Sciatic nerve (tissue), 1 donor: ENCODE measurements around a stretch of chr3.

DNA sequence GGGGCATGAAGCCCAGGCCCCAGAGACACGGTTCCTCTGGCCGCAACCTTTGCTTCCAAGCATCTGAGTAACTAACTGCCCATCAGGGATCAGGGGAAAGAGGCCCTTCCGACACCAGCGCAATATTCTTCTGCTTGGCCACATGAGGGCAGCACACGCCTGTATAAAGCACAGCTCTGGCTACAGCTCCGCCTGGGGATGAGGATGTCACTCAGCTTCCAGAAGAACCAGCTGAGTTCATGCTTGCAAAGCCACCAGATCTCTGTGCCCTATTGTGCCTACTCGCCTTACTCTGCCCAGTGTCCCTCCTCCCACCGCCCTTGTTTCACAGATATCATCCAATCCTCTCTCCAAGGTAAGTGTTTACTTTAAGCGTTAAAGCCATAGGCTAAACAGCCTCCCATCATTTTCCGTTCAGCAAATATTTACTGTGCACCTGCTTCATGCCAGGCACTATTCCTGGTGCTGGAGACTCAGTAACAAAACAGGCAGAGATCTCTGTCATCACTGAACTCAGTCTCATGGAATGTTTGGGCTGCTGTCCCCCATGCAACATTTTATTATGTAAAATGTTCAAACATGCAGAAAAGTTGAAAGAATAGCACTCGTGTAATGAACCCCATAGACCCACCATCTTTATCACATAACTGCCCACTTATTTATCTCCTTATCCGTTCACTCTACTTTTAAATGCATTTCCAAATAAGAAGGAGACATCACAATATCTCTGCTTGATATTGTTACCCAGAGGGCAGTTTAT, 57.2 kb upstream of the SLC6A11 start:
- PRO-cap: no peak

- PRO-cap: no peak
These were observed 161.9 kb downstream of the ATG7 start for GRCh38 chr3:11433857-11434704.

DNA sequence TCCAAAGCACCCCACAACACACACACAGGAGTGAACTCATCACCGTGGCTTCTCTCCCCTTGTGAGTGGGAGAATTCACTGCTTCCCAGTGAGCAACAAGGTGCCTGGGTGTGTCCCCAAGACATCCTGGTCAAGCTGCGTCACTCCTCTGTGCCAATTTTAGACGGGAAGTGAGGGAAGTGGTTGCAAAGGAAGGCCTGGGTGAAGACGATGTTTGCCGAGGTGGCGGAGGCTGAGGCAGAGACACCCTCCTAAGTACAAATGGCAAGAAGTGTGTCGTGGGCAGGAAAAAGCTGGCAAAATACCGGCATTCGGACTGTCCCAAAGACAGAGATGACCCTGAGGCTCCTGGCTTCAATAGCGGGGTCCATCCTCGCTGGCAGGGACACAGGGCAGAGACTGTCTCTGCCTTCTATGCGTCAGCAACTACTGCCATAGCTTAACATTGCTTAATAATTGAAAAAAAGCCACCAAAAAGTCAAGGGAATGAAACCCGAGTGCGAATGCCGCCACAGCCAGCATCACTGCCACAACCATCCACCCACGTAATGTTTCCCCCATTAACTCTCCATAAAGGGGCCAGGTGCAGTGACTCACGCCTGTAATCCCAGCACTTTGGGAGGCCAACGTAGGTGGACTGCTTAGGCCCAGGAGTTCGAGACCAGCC, 72.8 kb downstream of the VGLL4 start:
- PRO-cap: bidirectional peak, plus-strand start at position 204 of the sequence, minus-strand start at position 61 of the sequence

GRCh38 chr3:11603332-11604110, 40.2 kb downstream of the VGLL4 start:
- PRO-cap: no peak

- PRO-cap: no peak
These were observed 3.6 kb downstream of the VGLL4 start for GRCh38 chr3:11640147-11640502.

GRCh38 chr3:12138907-12139587, 19.7 kb downstream of the TIMP4 start:
- PRO-cap: no peak

GRCh38 chr3:12318582-12319133, 29.8 kb downstream of the PPARG start:
- PRO-cap: no peak

DNA sequence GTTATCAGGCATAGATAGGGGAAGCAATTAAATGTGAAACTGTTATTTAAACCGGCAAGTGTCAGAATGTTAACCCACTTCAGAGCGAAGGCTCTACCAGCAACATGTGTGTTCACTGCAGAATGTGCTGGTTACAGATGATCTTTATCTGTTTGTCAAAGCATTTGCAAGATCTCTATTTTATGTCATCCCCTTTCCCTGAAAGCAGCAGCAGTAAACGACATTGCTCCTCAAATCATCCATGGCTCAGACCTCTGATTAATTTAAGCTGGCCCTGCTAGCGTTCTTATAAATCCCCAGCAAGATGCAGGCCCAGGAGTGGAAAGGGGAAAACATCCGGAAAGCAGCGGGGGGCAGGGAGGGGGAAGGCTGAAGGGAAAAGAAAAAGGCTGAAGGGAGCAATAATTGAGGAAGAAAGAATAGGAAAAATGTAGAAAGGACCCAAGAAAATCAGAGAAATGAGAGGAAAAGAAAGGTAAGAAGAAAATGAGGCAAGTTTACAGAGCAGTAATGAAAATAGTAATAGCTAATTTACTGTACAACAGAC, 58.0 kb upstream of the TSEN2 start:
- PRO-cap: no peak

DNA sequence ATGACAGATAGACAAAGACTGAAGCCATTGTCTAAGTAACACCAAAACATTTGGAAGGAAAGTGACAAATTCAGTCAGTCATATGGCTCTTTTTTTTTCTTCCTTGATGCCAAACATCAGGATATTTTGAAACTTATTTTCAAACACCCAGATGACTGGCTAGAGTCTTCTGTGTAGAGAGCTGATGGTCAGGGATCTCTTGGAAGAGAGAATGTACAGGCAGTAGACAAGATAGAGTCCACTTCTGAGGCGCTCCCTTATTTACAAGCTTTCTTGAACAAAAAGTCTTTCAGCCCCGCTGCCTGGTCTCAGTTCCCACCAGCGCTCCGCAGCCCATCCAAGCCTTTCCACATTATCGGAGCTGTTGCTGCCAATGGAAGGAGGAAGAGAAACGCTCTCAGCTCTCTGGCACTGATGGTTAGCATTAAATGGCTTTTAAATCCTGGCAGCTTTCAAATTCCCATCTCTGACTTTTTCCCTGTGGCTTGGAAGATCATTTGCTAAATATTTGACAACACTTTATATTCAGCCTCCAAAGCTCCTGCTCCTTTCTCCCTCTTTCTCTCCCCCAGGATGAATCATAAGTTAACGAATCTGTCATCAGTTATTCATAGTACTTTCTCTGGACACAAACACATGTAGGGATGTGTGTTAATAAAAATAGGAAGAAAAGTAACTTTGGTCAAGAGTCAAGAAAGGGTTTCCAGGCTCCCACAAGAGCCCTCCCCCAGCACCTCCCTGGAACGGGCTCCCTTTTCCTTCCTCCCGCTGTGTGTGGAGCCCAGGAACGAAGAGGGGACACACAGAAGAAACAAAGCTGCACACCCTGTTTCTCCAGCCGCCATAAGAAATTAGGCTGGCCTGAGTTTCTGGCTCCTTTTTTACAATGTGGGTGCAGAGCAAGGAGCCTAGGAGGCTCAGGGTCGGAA, 47.8 kb upstream of the TSEN2 start:
- PRO-cap: no peak

GRCh38 chr3:12484922-12485448, 705 bp downstream of the TSEN2 start:
- PRO-cap: no peak

DNA sequence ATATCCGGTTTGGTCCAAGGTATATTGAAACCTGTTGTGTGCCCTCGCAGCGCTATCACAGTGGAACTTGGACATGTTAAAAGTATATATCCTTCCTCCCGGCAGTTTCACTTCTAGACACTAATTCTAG, 609 bp upstream of the RAF1 start:
- PRO-cap: no peak

DNA sequence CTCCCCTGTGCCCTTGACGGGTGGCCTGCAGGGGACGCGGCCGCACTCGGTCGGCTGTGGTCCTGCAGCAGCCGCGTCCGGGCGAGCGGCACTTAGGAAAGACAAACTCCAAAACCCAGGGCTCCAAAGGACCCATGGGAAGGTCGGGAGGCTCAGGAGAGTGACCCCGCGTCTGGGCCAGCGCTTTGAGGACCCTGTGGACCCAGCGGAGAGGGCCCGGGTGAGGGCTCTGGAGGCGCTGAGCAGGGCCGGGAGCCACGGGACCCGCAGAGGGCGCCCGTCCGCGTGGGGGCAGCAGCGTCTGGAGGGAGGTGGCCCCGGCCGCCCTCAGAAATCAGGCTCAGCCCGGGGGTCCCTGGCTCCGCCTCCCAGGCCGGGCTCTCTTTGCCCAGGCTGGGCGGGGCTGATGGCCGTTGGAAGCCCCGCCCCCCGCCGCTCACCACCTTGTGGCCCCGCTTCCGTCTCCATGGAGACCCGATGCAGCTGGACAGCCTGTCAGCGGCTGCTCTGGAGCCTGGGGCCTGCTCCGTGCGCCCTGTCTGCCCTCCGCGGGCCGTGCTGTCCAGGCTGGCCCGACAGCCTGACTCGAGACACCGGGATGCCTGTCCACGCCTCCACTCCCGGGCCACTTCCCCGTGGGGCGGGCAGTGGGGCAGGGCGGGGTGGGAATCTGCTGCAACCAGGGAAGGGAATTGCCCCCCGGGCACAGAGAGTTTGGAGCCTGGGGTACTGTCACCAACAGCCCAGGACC, 34.7 kb upstream of the RPL32 start:
- PRO-cap: no peak

DNA sequence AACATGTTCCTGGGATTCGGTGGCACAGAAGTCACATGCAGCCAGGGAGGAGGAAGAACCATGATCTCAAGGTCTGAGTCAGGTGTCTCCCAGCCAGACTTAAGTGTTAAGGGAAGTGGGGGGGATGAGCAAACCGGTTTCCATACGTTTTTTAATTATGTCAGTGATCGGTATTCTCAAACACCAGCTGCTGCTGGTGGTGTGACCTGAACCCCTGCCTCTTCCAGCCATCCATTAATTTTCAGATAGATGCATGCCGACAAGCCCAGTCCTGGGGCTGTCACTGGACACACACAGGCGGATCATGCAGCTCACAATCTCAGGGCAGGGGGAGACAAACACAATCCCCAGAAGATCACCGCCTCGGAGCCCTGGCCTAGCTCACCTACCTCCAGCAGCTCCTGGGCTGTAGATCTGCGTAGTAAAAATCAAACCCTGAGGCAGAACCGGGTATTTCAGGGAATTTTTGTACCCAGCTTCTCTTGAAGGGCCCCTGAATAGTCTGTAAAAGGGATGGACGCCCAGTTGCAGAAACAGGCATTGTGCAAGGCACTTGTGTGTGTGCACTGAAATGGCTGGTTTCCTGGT, 54.7 kb upstream of the RPL32 start:
- PRO-cap: no peak

GRCh38 chr3:12943723-12944128, 102.4 kb upstream of the RPL32 start:
- PRO-cap: no peak

DNA sequence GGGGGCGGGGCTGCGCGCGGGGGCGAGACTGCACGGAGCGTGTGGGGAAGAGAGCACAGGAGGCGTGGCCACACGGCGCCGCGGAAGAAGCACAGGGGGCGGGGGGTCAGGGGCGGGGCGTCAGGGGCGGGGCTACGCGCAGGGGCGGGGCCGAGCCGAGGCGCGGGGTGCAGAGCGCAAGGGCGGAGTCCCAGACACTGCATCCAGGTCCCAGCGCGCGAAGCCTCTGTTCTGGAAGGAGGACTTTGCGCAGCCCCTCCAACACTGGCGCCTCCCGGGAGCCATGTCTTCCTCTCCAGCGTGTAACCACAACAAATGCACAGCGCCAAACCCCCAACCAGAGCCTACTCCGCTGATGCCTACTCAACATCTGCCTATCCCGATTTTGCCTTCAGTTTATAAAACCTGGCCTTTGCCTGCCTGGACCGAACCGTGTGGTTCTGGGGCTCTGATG, 105.4 kb downstream of the IQSEC1 start:
- PRO-cap: bidirectional peak, plus-strand start at position 179 of the sequence, minus-strand start outside the sequence

DNA sequence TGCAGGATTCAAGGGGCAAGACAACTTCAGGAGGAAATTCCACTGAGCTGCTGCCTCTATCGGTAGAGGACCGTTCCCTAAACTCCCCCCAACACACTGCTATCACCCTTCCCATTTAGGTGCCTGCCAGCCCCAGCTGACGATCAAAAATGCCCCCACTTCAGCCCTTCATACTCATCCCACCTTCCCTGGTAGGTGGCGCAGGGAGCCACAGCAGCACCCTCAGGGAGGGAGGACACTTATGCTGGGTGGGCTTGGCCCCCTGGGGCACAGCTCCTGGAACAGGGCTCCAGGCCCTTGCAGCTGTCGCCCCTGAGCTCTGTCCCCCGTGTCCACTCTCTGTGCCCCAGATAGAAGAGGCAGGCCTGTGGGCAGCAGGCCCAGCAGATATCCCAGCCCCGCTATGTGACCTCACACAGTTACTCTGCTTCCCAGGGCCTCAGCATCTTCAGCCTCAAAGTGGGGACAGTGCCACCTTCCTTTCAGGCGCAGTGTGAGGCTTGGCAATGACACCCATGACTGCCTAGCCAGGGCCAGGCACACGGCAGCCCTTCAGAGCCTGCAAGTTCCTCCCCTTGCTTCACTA, 98.5 kb downstream of the IQSEC1 start:
- PRO-cap: no peak

- PRO-cap: no peak
These were observed 90.5 kb downstream of the IQSEC1 start for GRCh38 chr3:12982569-12983322.

DNA sequence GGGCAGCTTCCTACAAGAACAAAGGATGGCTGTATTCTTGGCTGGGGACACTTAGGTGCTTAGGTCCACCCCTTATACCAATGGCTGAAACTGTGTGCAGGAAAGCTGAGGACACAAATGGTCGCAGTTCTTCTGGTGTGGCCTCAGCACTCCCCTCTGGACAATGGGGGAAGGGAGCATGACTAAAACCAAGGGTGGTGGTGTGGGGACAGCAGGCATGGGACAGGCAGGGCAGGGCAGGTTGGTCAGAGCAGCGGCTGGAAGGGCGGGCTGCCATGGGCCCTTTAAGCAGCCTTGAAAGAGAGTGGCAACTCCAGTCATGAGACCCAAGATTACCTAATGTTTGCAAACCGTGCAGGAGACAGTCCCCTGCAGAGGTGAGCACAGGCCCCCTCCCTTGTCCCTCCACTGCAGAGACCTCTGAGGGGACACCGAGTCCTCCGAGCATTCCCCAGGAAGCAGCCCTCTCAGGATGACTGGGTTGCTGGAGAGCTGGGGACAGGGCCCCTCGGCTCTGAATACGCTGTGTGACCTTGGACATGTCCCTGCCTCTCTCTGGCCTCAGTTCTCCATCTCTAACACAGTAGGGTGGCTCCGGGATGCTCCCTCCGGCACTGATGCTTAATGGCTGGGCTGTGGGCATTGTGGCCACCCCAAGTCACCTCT, 81.4 kb downstream of the IQSEC1 start:
- PRO-cap: no peak

- PRO-cap: no peak
These were observed 31.0 kb downstream of the IQSEC1 start for GRCh38 chr3:13042142-13042772.

DNA sequence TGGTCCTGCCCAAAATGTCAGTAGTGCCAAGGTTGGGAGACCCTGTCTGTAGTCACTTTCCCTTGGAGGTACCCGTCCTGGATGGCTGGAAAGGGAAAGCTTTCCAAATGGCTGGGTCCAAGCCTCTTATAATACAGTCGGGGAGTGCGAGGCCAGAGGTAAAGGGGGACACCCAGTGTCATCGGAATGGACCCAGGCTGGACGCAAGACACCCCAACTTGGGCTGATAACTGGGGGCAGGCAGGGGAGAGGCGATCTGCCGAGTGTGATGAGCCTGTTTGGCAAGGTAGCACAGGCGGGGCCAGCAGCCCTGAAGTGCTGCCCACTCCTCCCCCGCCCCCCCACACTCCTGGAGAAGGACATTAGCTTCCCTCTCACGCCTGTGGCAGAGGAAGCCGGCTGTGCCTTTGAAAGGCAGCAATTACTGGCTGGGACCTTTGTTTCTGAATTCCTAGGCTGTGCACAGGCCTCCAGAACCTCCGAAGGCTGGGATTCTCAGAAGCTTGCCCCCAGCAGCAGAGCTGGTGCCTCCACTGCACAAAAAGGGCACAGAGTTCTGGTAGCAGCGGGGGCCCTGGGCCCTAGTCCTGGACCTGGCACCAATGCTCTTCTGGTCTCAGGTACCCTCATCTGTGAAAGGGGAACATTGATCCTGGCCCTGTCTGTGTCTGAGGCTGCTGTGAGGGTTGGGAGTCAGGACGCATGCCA, 28.7 kb downstream of the IQSEC1 start:
- PRO-cap: no peak